Foreskin keratinocyte (primary cell): Measurements from ENCODE around the genes TFG and PCNP.

DNA sequence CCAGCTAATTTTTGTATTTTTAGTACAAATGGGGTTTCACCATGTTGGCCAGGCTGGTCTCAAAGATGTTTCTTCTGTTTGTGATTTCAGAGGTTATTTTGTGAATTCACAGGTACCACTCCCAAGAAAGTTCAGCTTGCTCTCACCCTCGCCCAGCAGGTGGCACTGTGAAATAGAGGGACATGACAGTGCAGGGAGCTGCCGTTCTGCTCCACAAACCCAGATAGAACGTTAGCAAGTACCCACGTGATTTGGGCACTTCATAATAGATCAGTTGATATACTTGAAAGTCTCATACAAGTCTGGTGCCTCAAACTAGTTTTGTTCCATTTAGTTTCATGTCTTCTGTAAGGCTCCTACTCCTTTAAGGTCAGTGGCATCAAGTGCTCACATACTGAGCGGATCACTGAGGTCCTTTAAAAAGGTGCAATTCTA is 45.5 kb downstream of the FILIP1L start:
- RAMPAGE, total RNA, result no peak

DNA sequence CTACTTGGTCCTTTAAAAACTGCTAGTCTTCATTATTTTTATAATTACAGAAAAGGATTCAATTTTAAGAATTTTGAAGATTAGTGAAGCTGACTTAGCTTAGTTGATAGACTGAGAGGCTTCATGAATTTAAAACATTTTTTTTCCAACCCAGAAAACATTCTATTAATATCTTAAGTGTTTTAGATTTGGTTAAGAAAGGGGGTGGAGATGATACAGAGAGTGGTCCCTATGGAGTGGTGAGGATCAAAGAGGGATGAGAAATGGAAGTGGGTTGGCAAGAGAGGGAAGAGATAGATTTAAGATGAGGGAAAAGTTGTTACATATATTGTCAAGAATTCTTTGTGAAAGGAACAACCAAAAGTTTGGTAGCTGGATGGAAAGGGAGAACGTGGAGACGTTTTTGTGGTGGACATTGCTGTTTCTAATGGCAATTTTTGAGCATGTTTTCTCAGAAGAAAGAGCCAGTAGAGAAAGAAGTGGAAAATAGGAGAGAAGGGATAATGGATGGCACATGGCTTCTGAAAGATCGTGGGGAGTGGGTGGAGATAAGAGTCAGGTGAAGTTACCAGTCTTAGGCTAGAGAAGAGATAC is 10.3 kb downstream of the TBC1D23 start:
- RAMPAGE, total RNA, result no peak

- RAMPAGE, total RNA, result no peak
Observed at GRCh38 chr3:100330085-100330586, 4.4 kb upstream of the NIT2 start.

DNA sequence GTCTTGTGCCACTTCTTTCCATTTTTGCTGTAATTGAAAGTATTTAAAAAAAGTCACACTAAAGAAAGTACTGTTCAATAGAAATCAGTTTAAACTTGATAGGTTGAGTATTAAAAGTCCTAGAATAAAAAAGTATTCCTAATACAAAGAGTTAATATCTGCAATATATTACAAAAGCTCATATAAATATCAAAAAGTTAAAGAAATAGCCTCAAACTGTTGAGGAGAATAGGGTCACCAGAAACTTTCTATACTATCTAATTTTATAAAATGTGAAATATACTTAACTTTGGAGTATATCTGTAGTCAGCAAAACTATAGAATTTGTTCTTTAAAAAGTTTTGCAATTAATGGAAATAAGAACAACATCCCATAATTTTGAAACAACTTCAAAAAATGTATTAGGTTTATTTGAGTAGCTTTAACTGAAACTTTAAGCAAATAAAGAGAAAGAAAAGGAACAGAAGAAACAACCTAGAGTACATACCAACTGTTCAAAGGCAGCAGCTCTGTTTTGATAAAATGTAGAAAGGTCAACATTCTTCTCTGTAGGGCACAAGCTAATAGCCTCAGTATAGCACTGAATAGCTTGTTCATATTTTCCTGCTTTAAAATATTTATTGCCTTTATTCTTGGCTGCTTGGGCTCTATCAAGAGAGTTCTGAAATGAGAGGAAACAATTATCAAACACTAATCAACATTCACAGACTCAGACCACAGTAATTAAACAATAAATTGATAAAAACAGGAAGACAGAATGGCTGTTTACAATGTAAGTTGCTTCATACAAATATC is 14.4 kb downstream of the TOMM70 start:
- RAMPAGE, total RNA, result no peak

DNA sequence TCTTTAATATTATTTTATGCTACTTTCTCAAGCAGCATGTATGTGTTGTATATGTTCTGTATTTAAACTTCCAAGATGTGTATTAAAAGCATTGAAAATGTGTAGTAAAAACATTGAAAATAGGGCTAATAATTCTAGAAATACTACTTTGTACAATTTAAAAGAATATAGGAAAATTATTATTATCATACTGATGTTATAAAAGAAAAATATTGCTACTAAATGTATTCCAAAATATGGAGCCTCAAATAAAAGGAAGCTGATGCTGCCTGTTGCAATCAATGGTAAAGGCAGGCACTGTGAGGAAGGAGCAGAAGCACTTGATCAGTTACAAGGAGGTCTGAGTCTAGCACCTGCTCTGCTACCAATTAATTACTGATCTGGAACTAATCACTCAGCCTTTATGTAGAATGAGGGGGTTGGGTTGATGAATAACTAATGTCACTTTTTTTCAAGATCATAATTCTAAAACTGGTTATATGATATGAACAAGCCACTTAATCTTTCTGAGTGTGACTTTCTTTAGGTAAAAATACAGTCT is 5.5 kb downstream of the ADGRG7 start:
- RAMPAGE, total RNA, result no peak

GRCh38 chr3:100709057-100709748 is at the start of gene TFG:
Gene TFG, plus strand, starts transcription at chr3:100709494.
- RAMPAGE, total RNA, result start-site peak on the plus strand at chr3:100709563-100709680, 490 and 296 reads in 2 replicates

GRCh38 chr3:100972956-100973457 is 20.2 kb downstream of the ABI3BP start:
- RAMPAGE, total RNA, result no peak

GRCh38 chr3:101036073-101036829 is 43.0 kb upstream of the ABI3BP start:
- RAMPAGE, total RNA, result no peak

GRCh38 chr3:101065911-101066419 is 72.7 kb upstream of the ABI3BP start:
- RAMPAGE, total RNA, result no peak

- RAMPAGE, total RNA, result no peak
Observed at GRCh38 chr3:101170378-101170680, 150.0 kb downstream of the IMPG2 start.

DNA sequence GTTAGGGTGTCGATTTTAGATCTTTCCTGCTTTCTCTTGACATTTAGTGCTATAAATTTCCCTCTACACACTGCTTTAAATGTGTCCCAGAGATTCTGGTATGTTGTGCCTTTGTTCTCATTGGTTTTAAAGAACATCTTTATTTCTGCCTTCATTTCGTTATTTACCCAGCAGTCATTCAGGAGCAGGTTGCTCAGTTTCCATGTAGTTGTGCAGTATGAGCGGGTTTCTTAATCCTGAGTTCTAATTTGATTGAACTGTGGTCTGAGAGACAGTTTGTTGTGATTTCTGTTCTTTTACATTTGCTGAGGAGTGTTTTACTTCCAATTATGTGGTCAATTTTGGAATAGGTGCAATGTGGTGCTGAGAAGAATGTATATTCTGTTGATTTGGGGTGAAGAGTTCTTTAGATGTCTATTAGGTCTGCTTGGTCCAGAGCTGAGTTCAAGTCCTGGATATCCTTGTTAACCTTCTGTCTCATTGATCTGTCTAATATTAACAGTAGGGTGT is 82.2 kb downstream of the SENP7 start:
- RAMPAGE, total RNA, result no peak

GRCh38 chr3:101512117-101512377 is 965 bp downstream of the SENP7 start:
- RAMPAGE, total RNA, result no peak

- RAMPAGE, total RNA, result no peak
Observed at GRCh38 chr3:101521458-101521829, 8.4 kb upstream of the SENP7 start.

- RAMPAGE, total RNA, result start-site peak on the plus strand at chr3:101574194-101574218, 1,777 and 1,547 reads in 2 replicates
Observed at GRCh38 chr3:101574118-101575219, at the start of gene PCNP. Gene PCNP, plus strand, starts transcription at chr3:101574180.

DNA sequence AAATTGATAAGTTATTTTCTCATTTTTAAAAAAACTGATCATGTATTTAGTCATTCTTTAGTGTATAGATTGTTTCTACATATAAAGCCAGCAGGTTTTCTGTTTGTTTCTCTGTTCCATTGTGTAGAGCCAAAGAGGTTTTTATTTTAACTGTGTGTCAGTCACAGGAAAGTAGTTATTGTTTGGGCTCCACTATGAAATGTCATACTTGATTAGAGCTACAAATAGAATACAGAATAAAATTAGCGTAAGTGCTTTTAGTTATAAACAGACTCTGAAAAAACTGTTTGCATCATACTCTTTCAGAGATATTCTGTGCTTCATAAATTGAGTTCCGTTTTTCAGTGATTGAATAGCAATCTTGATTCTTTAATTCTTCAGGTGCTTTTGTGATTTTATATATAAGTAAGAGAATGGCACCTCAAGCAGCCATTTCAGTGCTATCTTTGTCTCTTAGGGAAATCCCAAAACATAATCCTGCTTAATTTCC is 4.1 kb downstream of the PCNP start:
- RAMPAGE, total RNA, result no peak

DNA sequence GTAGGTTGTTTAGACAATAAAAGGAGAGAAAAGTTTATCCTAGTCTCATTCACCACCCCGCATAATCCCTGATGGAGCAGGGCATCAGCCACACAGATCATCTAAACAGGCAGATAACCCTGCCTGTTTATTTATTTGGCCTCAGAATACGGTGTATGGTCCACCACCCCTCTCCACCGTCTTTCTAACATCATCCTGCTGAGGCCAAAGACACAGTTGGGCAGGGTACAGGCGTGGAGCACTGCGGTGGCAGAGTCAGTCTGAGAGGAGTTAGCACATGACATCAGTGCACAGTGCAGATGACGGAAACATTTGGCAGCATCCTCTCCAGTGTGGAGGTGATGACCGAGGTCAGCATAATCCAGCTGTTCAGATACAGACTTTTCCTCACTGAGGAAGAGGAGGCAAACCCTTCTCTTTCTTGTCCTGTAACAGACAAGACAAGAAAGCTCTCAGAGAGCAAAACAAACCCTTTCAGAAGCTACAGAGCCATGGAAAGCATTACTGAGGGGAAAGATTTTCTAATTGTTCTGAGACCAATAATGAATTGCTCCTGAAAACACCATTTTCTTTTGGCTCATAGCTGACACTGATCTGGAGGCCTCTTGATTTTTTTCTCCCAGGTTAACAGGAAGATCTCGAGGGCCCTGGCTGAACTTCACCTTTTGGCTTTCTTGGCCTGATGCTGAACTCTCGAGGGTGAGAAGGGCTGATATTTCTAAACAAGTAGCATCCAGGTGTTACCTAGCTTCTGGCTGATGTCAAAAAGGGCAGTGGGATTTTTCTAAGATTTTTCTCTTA is 20.1 kb upstream of the NFKBIZ start:
- RAMPAGE, total RNA, result no peak

DNA sequence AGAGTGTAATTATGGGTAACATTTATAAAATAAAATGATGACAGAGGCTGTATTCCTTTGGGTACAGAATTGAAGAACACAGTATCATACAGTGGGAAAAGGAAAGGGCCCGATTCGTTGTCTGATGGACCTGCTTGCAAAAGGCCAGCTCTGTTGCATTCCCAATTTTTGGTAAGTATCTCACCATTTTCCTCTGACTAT is 3.4 kb downstream of the NFKBIZ start:
- RAMPAGE, total RNA, result no peak

DNA sequence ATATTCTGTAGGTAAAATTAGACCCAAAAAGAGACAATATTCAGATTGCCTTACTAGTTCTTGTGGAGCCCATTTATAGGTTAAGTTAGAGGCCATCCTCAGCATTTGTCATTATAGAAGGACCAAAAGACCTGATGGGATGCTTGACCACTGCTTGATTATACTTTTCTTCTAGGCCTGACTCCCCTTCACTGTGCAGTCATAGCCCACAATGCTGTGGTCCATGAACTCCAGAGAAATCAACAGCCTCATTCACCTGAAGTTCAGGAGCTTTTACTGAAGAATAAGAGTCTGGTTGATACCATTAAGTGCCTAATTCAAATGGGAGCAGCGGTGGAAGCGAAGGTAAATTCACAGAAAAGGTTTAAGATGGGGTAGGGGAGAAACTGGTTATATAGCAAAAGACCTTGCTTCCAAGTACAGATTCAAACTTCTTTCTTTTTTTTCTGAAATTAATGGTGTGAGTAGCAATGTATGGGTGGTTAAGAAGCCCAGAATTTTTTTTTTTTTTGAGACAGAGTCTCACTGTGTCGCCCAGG is 6.3 kb downstream of the NFKBIZ start:
- RAMPAGE, total RNA, result no peak

DNA sequence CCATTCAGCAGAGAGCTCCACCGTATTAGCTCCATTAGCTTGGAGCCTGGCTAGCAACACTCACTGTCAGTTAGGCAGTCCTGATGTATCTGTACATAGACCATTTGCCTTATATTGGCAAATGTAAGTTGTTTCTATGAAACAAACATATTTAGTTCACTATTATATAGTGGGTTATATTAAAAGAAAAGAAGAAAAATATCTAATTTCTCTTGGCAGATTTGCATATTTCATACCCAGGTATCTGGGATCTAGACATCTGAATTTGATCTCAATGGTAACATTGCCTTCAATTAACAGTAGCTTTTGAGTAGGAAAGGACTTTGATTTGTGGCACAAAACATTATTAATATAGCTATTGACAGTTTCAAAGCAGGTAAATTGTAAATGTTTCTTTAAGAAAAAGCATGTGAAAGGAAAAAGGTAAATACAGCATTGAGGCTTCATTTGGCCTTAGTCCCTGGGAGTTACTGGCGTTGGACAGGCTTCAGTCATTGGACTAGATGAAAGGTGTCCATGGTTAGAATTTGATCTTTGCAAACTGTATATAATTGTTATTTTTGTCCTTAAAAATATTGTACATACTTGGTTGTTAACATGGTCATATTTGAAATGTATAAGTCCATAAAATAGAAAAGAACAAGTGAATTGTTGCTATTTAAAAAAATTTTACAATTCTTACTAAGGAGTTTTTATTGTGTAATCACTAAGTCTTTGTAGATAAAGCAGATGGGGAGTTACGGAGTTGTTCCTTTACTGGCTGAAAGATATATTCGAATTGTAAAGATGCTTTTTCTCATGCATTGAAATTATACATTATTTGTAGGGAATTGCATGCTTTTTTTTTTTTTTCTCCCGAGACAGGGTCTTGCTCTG is 10.3 kb downstream of the NFKBIZ start:
- RAMPAGE, total RNA, result no peak

DNA sequence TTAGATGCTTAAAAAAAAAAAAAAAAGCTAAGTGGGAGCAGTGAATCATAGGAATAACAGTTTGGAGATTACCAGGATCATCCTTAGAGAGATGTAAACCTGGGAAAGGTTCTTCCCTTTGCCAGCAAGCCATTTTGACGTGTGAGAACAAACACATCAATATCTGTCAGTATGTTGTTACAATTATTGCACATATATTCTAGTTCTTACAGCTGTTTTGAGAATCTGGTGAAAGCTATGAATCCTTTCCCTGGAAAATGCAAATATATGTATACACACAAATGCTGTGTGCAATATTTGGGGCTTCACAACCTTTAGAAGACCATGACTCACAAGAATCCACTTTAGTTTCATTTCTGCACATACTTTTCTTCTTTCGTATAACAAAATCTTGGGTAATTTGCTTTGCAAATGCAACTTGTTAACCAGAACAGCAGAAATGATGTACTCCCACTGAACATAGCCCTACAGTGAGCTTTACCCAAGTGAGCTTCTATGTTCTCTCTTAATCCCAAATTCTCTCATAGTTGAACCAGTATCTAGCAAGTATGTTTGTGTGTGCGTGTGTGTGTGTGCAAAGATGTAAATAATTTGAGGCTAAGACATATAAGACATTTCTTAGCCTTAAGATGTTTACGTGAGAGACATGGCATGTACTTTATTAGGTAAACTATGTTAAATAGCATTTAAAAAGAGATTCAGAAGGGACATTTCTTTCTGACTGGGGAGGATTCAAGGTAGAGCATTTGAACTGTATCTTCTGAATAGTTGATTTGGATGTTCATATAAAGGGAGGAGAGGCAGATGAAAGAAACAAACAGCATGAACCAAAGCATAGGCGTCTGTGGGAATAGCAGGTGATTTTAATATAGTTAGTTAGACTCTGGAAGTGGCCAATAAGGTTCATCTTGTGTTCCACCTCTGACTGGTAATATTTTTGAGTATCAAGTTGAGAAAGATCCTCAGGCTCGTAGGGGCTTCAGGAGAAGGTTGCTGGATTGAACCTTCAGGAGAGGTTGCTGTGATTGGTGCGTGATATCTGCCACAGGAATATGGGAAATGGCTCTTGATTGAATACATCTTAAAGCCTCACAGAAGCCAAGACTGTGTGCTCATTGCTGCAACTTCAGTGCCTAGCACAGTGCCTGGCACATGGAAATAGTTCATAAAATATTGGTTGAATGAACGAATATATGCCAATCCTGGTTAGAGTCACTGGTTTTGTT is 12.4 kb downstream of the NFKBIZ start:
- RAMPAGE, total RNA, result no peak